Camera-type eye (tissue), 1 donor: ENCODE data around the gene HAT1.

DNA sequence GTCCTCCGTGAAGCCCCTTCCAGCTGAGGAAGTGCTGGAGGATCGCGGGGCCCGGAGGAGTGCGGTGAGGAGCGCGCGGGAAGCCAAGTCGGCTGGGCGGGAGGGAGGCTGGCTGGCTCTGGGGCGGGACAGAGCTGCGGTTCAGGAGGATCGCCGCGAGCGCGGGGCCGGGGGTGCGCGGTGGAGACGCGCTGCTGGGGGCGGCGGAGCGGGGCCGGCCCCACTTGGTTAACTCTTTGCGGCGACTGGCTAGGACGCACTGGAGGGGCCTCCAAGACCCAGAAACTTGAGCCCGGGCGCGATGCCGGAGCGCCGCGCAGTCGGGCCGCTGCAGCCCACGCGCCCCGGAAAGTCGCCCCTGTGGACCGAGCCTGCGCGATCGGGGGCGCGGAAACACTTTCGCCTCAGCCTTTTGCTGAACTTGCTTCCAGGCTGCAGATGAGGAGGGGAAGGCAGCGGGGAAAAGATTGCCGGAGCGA is 564 bp downstream of the CYBRD1 start:
- RAMPAGE, long total RNA = no peak

- RAMPAGE, long total RNA = no peak
These were observed at the start of gene HAT1 for GRCh38 chr2:171922087-171923144. Gene HAT1, plus strand, starts transcription at chr2:171922461.

GRCh38 chr2:172084185-172085189 is 820 bp upstream of the DLX1 start:
- RAMPAGE, long total RNA = no peak

DNA sequence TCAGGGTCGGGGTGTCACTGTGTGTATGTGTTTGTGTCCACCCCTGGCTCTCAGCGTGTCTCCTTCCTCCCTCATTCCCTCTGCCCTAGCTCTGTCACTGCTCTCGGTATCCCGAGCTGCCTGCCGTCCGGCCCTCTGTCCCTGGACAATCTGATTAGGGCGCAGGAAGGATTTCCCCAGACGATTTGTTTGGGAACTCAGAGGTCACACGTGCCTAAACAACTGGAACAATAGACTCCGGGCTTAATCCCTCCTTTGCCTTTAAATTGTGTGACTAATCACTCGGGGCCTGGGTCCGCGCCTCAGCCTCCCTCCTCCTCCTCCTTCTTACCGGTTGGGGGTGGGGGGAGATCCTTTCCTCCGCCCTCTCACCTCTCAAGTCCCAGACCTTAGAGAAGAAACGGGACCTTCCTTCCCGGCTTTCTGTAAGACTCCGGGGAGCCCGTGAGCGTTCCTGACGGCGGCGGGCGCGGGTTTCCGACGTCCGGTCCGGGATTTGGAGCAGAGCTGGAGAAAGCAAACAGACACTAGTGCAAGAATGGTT is 1.7 kb downstream of the DLX1 start:
- RAMPAGE, long total RNA = no peak

DNA sequence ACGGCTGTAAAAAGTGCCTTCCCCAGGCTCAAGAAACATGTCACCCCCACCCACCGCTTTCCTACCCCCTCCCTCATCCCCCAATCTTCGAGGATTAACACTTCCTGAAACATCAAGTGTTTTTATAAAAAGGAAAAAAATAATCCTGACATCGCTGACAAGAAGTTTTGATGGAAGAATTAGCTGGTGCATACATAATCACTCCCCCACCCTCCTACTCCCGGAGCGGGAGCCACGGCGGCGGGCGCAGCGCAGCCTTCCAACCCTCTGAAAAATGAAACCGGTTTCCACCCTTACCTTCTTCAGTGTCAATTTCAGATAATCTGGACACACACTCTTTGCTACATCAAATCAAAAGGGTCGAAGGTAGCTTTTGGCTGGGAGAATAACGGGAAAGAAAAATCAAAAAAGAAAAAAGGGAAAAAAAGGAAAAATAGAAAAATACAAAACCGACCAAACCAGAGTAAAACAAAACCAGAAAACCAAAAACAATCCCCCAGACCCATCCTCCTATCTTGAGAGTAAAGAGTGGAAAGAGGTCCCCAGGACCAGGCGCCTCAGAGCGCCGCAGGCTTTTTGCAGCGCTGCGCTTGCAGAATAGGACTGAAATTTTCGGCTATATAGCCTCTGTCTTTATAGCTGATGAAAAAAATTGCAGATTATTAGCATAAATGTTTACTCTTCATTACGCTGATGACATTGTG is 7.9 kb downstream of the DLX1 start:
- RAMPAGE, long total RNA = no peak

DNA sequence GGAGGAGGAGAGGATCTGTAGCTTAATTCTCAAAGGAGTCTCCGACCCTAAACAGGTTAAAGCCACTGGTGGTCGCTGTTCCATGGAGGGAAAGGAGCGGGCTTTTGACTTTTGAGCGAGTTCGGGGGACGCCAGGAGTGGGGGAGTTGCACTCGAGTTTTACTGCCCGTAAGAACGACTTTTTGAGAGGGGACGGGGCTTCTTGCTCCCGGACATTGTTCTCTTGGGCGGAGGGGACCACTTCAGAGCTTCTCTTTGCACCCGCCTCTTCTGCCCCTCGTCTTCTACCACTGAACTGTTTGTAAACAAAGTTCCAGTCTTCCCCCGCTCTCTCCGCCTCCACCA is 6.8 kb downstream of the DLX2 start:
- RAMPAGE, long total RNA = no peak

GRCh38 chr2:172096276-172097058 is 6.2 kb downstream of the DLX2 start:
- RAMPAGE, long total RNA = no peak

GRCh38 chr2:172204317-172204645 is 101.6 kb upstream of the DLX2 start:
- RAMPAGE, long total RNA = no peak

DNA sequence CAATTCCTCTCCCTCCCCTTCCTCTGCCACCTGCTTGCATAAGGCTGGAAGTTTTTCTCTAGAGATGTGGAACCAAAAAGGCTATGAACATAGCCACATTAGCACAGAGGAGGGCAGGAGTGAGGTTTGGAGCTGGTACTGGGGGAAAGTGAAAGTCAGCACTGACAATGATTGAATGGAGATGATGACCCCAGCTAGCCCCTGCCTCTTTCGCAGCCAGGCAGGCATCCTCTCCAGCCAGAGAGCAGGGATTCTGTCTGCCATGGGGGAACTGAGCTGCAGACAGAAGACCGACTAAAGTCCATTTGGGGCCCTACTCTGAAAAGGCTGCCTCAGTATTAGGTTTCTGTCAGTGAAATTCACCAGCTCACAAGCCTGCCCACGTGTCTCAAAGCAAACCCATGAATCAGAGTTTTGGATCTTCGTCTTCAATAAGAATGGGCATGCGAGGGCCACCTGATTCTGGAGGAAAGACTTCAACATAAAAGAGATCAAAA is 87.8 kb upstream of the ITGA6 start:
- RAMPAGE, long total RNA = no peak

- RAMPAGE, long total RNA = no peak
These were observed 70.0 kb upstream of the ITGA6 start for GRCh38 chr2:172357279-172357839.

GRCh38 chr2:172438948-172439402 is 11.6 kb downstream of the ITGA6 start:
- RAMPAGE, long total RNA = no peak

DNA sequence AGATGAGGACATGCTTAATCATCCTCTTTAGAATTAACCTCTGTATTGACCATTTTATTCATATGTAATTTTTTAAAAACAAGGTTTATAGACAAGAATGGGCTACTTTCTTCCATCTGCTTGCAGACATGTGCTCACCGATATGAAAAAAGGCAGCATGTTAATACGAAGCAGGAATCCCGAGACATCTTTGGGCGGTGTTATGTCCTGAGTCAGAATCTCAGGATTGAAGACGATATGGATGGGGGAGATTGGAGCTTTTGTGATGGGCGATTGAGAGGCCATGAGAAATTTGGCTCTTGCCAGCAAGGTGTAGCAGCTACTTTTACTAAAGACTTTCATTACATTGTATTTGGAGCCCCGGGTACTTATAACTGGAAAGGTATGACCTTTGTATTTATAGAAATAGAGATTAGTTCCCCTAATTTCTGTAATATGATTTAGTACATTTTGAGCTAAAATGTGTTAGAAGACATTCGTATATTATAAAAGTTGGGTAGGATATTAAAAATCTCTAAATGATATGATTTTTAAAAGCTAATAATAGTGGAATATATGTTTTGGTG is 41.7 kb downstream of the ITGA6 start:
- RAMPAGE, long total RNA = no peak

DNA sequence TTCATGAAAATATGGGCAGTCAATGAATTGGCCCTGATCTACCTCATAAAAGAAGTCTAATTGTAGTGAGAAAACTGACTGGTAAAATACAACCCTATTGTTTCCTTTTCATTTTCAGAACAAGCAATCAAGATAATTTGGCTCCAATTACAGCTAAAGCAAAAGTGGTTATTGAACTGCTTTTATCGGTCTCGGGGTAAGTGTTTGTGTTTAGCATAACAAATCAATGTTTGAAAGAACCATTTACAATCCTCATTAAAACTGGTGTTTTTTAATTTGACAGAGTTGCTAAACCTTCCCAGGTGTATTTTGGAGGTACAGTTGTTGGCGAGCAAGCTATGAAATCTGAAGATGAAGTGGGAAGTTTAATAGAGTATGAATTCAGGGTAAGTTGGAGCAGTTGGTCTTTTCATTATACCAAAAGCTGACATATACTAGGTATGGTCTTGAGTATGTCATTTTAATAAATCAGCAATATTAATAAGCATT is 60.5 kb downstream of the ITGA6 start:
- RAMPAGE, long total RNA = no peak

DNA sequence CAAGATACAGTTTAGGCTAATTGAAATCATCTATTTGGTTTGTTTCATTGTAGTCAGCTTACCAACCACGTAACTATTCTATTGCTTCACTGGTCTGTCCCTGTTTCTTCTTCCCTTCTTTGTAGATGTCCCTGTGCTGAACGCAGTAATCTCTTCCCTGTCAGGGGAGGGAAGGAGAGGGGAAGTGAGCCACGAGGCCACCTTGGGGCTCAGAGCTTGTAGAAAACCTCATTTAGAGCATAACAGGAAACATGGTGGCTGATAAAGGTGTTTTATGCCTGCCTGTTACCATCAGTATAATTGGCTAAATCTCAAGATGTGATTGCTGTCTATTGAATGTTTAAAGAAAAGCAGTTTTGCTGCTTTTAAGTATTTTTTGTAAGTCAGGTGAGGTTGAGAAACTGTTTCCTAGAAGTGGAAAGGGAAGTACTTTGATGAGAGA is 59.8 kb upstream of the PDK1 start:
- RAMPAGE, long total RNA = no peak

DNA sequence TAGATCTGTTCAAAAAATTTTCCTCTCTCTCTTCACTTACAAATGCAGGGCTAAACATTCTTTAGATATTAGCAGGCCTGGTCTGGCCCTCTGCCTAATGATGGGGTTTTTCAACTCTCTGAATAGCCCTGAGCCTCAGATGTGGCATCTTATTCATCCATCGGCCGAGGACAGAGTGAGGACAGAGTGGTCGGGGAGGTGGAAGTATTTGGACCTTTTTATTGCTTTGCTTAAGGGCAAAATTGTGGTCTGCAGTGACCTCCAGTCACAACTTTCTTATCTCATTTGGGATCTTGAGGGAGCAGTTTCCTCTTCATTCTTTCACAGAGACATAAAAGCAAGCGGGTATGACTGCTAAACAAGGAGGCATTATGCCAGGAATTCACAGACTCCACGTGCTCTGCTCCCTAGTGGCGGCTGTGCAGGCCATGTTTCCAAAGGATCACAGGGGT is 47.4 kb downstream of the RAPGEF4 start:
- RAMPAGE, long total RNA = no peak

- RAMPAGE, long total RNA = no peak
These were observed 85.7 kb downstream of the RAPGEF4 start for GRCh38 chr2:172821165-172821943.

DNA sequence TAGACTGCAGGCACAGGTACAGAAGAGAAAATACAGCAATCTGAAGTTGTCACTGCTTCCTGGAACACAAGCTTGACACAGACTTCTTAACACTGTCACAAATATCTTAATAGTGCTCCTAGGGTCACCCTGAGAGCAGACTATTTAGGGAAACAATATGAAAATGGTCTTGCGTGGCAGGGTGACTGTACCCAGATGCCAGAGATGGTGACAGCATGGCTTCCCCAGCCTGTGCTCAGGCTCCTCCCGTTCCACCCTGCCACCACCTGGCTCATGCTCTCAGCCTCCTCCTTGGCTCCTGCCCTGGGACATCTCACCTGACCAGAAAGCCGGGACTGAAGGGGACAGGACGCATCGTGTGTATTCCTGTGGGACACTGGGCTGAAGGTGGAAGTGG is 111.5 kb downstream of the RAPGEF4 start:
- RAMPAGE, long total RNA = no peak

DNA sequence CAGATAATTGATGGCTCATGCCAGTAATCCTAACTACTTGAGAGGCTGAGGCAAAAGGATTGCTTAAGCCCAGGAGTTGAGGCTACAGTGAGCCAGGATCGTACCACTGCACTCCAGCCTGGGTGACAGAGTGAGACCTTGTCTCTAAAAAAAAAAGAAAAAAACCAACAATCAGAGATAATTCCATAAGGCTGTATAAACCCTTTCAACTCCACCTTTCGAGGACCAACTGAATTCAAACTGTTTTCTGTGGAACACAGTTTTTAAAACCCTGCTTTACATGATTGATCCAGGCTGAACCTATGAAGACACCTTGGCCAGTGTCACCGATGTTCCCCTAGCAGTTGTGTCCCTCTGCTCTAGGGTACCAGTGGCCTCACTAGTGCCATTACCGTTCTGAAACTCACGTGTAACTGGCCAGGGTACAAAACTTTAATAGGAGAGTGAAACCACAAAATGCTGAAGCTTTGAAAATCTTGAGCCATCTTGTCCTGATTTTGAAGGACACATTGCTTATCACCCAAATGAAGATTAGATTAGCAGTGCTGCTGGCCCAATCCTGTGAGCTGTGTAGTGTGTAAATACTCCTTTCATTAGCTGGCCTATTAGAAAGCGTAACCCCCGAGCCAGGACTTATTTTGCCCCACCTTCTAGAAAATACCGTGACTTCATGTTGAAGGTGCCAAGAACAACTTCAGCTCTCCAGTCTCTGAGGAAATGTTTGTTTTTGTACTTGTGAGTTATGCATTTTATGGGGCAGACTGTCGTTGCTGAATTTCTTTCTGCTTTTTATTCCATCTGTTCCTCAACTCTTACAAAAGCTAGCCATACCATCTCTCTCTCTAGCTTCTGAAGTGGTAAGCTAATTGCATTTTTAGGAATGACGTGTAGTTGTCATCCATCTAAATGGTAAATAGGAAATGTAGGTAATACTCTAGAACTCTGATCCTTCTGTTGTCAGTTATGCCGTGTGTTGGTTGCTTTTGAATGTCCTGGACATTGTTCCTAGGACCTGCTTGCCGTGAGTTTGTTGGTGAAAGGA is 147.8 kb upstream of the MAP3K20 start:
- RAMPAGE, long total RNA = no peak

GRCh38 chr2:172970592-172971204 is 104.9 kb upstream of the MAP3K20 start:
- RAMPAGE, long total RNA = no peak

DNA sequence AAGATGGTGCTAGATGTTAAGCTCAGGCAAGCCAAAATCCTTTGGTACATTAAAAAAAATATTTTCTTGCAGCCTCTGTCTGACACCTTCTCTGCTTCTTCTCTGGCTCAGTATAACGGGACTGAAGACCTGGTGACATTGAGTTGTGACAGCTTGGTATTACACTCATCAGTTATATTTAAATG is 75.7 kb upstream of the MAP3K20 start:
- RAMPAGE, long total RNA = no peak